ENCODE measurements around the genes AP3B1, JMY and MTX3.

GRCh38 chr5:78078357-78079038, 216.0 kb downstream of the AP3B1 start:
- PRO-cap: no peak

- PRO-cap: no peak
Observed at GRCh38 chr5:78173741-78174059, 120.8 kb downstream of the AP3B1 start.

DNA sequence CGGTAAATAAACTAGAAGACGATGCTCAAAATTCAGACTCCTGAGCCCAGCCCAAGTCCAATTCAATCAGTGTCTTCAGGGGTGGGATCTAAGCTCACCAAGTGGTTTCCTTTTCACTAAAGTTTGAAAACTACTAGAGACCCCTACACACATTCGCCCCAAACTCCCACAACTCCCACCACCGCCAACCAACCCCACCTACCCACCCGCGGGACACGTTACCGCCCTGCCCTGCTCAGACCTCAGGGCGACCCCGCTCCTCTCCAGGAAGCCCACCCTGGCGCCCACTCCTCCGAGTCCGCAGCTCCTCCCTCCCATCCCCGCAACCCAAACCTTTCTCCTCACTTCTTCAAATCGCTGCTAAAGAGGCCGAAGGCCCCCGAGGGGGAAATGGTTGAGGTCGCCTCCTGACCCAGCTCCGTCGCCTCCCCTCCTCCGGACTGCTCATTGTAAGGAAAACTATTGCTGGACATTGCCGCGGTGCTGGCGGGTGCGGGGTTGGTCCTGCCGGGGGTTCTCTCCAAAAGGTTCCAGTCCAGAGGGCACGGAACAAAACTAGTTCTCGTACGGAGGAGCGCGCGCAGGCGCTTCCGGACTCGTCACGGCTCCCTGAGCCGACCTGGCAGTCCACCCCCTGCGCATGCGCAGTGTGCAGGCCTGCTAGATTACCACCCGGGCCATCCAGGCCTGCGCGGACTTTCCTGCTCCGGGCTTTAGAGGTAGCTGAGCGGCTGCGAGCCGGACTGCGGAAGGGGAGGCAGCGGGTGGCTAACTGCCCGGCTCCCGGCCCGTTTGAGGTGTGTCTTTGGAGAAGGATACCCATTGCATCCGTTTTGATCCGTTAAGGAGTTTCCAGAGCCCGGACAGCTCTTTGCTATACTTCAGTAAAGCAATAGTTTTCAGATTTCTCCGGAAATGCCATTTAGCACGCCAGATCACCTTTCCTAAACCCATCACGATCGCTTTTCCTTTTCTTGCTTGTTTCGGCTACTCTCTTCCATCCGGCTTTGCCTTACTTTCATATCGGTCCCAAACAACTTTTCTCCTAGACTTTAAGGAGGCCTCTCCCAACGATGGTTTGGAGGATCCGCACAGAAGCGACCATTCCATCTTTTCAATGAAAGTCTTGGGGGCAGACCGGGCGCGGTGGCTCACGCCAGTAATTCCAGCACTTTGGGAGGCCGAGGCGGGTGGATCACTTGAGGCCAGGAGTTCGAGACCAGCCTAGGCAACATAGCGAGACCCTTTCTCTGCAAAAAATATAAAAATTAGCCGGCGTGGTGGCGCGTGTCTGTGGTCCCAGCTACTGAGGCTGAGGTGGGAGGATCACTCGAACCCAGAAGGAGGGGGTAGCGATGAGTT, at the start of gene AP3B1:
Gene AP3B1, minus strand, starts transcription at position 592 of the 1,362 bp plus-strand sequence.
- PRO-cap: bidirectional peak, plus-strand start at position 741 of the sequence, minus-strand start at position 621 of the sequence

GRCh38 chr5:78387664-78388244, 27.3 kb downstream of the SCAMP1 start:
- PRO-cap: no peak

DNA sequence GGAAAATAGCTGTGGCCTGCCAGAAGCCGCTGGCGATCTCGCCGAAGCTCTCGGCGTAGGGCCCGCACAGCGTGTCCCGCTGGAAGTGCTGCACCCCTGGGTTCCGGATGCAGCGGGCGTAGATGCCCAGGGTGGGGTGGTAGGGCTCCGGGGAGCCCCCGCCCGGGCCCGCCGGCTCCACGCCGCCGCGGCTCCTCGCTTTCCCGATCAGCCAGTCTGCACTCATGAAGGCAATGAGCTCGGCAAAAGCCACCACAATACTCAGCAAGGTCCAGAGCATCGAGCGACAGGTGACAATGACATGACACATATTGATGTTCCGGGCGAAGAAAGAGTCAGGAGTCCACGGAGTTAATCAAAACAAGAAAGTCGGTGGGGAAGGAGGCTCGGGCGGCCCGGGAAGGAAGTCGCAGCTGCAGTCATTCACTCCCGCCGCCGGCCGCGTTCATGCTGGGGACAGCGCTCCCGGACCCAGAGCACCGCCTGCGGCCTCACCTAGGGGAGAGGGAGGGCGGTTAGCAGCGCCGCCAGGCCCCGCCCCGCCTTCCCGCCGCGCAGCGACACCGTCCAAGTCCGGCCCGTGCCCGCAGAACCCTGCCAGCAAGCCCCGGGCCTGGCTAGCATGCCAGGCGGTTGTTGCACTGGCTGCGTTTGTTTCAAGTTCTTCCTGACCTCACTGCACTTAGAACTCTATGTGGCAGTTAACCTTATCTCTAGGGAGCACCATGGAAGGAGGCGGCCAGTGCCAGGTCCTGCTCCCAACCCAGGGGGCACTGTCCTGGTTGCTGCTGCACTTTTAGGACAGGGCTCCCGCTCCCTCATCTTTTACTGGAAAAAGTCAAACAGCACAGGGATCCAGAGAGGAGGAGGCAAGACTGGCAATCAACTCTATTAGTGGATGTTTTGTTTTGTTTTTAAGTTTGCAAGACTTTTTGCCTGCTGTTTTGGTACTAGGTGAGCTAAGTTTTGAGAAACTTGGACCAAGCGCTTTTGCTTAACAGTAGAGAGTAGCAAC, 138.4 kb downstream of the LHFPL2 start:
- PRO-cap: unidirectional peak, minus-strand start at position 458 of the sequence

- PRO-cap: no peak
Observed at GRCh38 chr5:78547498-78548483, 100.8 kb downstream of the LHFPL2 start.

- PRO-cap: no peak
Observed at GRCh38 chr5:78638316-78638990, 10.1 kb downstream of the LHFPL2 start.

DNA sequence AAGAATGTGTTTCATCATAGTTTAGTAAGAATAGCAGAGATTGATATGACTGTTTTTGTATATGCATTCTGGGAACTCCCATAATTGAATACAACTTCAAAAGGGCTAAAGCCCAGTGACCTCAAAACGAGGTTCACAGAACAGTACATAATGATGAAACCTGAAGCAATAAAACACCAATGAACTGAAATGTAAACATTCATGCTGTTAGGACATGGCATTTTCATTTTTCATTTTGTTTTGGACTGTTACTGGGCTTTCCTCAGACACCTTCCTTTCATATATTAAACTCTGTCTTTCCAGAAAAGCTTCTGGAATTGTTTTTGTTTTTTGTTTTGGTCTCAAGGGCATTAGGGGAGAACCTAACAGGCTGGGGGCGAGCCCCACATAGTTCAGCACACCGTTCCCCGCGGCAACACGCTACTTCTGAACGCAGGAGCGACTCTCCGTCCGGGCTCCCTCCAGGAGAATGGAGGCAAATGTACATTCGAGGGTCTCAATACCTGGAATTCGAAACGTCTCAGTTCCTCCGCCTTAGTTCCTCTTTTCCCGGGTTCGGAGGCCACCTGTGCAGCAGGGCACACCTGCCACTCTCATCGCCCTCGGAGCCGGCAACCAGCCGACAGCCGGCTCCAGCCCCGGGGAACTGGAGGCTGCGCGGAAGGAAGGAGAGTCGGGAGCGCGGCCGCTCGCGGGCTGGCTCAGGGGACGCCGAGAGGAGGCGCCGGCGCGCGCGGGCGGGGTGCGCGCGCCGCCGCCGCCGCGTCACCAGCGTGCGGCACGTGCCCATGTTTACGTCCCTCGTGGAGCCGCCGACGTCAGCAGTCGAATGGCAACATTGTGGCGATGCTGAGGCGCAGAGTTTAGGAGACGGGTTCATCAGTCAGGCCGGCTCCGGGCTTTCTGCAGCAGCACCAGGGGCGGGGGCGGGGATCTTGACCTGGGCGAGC, at the start of gene JMY:
Gene JMY, plus strand, starts transcription at position 824 of the 950 bp plus-strand sequence.
- PRO-cap: bidirectional peak, plus-strand start at position 795 of the sequence, minus-strand start at position 648 of the sequence

DNA sequence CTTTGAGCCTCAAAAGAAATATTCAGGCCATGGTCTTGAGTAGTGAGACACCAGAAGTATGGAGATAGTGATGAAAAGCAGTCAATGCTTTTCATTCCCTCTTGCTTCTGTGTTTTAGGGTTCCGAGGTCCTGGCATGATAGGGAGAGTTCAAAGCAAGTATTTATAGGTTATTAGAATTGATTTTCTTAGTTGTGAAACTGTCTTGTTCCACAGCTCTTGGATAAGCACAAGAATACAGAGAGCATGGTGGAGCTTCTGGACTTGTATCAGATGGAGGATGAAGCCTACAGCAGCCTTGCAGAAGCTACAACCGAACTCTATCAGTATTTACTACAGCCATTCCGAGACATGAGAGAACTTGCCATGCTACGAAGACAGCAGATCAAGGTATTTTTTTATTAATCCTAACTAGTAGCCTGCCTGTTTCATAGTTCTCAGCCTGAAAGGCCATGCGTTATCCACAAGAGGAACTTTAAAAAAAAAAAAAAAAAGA, 41.8 kb downstream of the JMY start:
- PRO-cap: no peak

- PRO-cap: no peak
Observed at GRCh38 chr5:79279348-79279882, 43.5 kb downstream of the JMY start.

- PRO-cap: no peak
Observed at GRCh38 chr5:79325761-79326308, 89.9 kb downstream of the JMY start.

DNA sequence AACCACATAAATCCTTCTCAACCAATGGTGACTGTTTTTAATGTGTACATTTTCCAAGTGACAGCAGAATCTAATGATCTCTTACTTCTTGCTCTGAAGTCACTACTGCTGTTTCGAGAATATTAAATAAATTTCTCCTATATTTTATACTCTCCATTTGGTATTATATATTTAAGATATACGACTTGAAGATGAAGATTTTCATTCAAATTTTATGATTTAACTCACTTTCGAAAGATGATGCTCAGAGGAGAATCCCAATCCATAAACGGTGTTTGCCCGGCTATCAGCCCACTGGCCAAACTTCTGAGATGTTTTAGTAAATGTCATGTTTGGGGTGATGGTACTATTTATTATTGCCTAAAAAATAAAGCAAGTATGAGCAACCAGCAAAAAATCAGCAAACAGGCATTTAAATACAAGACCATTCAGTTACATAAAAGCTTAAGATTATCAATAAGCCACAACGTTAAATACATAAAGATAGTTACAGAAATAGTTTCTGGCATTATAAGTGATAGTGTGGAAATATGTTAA, 63.1 kb downstream of the HOMER1 start:
- PRO-cap: no peak

GRCh38 chr5:79481647-79482107, 32.3 kb downstream of the HOMER1 start:
- PRO-cap: no peak

- PRO-cap: no peak
Observed at GRCh38 chr5:79514378-79514471, 291 bp upstream of the HOMER1 start.

DNA sequence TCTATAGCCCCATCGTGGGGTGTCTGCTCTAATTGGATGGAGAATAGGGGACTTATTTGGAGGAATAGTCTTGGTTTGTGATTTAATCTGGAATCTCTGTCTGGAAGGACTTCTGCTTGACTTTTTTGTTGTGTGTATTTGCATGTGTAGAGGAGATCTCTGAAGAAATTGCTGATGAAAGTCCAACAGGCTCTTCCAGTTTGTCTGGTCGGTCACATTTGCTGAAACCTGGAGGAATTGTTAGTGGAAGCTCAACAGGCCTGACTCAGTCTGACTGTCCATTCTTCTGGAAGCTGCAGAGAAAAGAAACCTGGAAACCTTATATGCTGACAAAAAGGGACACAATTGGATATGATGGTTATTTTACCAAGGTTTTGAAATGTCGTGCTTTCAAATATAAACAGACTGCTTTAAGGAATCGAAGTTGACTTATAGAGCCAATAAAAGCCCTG, 33.4 kb upstream of the TENT2 start:
- PRO-cap: no peak

GRCh38 chr5:79694469-79695079, 4.9 kb downstream of the CMYA5 start:
- PRO-cap: no peak

DNA sequence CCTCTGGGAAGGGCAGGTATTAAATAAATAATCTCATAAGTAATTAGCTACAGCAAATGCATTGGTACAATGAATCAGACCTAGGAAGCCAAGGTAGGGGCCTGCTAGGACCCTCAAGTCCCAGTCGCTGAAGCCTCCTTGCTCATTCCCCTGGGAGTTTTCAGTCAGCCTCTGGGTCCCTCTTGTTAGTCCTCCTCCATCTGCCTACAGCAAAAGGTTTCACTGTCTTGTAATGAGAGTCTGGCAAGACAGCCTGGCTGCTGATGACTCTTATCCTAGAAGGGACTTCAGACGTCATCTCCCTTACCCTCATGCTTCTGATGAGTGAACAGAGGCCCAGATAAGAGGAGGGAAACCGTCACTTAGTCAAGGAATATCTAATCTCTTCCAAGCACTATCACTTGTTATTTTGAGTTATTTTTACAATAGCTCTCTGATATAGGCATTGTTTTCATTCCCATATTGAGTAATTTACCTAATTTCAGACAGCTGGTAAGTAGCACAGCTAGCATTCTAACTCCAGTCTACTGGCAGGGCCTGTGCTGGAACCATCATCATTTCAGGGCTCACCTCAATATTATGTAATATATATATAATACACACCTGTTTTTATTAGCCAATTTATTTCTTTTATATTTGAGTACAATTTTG, 7.6 kb downstream of the CMYA5 start:
- PRO-cap: no peak

DNA sequence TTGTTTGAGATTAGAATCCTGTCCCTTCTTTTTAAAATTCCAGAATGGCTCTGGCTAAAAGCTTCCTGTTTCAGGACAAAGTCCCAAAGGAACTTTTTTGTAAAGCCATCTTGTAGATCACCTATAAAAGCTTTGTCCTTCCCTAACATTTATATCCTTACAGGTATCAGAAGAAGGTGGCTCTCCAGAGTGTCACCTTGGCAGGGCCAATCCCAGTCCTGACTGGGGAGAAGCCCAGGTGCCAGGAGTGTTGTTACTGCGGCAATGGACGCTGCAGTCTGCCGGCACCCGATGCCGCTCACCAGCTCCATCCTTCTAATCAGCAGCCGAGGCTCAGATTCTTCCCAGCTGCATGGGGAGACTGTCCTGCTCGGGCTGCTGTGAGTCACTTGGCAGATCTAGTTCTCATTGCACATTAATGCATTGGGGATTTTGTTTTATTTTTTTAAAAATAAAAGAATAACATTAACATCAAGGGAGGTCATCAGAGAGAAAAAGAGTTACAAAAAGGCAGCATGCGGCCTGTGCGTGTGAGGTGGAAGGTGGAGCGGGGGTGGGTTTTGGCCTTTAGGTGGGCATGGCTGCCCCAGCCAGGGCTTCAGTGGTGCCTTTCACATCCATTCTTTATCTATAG, 115.9 kb downstream of the MTX3 start:
- PRO-cap: no peak

DNA sequence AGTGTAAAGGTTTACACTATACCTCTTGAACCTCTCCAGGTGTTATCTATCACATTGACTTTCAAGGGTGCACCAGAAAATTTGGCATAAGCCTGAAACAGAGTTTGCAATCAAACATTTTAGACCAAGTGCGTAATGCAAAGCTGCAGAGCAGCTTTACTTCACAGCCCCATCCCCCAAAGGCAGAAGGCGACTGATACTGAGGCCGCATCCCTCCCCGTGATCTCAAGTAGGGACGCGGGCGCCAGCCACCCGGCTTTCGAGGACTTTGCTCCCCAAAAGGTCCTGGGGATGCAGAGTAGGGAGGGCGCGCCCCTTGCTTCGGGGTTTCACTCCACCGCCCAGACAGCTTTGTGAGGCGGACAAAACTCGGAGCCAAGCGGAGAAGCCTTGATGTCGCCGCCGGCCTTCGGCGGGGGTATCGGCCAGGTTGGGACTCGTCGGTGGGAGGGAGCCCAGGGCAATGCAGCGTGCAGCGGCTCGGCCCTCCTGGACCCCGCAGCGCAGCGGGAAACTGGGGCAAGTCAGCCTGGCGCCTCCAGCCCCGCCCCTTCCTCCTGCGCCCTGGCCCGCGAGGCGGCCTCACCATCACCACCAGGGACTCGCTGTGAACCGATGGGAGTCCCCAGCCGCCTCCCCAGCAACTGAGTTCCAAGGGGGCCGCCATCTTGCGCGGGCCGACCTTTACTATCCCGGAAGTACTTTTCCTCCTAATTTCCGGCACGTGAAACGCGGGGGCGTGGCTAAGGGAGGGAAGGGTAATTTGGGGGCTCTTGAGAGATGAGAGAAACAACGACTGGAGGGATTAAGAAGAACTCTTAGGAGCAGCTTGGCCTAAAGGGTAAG, at the start of gene MTX3:
Gene MTX3, minus strand, starts transcription at position 691 of the 846 bp plus-strand sequence.
- PRO-cap: bidirectional peak, plus-strand start at position 776 of the sequence, minus-strand start at position 516 of the sequence

DNA sequence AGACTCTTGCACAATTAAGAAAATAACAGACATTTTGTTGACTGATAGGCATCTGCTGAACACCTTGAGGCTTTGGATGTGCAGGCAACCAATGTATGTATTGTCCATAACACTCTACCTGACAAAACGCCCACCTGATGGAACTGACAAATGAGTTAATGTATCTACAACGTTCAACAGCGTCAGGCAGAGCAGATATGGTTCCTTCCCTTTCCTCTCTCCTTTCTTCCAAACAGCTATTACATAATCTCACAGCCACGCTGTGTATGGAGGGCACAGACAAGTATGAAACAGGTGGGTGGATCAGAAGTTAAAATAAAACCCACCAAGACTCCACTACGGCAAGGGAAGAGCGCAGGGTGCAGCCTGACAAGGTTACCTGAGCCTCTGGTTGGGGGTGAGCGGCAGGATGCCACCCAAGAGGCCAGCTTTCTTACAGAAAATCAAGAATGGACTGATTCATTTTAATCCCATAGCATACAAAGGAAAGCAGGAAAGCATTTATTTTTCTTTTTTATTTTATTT, 105.9 kb downstream of the SERINC5 start:
- PRO-cap: no peak

Measured in mesenteric fat pad (tissue), 1 donor.